Melanocyte of skin (primary cell): ENCODE measurements around a stretch of chr5.

GRCh38 chr5:141639443-141640101 lies 2.8 kb downstream of the RELL2 start:
- CAGE, long polyA plus RNA, 2 experiments: no peak in any of the 2 experiments

- CAGE, long polyA plus RNA, 2 experiments: no peak in any of the 2 experiments
Measured at GRCh38 chr5:141825044-141825632, 53.1 kb downstream of the PCDH1 start.

GRCh38 chr5:141846058-141846436 lies 32.2 kb downstream of the PCDH1 start:
- CAGE, long polyA plus RNA, 2 experiments: no peak in any of the 2 experiments

GRCh38 chr5:141858002-141858502 lies 20.2 kb downstream of the PCDH1 start:
- CAGE, long polyA plus RNA, 2 experiments: no peak in any of the 2 experiments

DNA sequence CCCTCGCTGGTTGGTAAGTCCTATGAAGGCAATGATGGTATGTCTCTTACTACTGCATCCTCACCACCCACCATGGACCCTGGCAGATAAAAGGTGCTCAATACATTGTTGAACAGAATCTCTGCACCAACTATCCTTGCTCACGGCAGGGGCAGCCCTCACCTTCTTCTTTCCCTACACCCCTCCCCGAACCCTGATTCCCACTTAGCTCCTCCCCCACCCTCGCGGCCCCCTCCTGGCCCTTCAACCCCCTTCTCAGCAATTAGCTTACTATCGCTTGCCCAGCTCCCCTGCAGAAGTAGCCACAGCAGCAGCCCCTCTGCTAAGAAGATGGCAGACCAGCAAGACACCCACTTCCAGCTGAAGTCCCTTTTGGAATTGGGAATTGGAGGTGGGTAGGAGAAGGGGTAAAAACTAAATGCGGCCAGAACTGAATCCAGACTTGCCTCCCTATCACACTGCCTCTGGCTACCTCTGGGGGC lies 2.9 kb downstream of the PCDH1 start:
- CAGE, long polyA plus RNA, 2 experiments: no peak in any of the 2 experiments

DNA sequence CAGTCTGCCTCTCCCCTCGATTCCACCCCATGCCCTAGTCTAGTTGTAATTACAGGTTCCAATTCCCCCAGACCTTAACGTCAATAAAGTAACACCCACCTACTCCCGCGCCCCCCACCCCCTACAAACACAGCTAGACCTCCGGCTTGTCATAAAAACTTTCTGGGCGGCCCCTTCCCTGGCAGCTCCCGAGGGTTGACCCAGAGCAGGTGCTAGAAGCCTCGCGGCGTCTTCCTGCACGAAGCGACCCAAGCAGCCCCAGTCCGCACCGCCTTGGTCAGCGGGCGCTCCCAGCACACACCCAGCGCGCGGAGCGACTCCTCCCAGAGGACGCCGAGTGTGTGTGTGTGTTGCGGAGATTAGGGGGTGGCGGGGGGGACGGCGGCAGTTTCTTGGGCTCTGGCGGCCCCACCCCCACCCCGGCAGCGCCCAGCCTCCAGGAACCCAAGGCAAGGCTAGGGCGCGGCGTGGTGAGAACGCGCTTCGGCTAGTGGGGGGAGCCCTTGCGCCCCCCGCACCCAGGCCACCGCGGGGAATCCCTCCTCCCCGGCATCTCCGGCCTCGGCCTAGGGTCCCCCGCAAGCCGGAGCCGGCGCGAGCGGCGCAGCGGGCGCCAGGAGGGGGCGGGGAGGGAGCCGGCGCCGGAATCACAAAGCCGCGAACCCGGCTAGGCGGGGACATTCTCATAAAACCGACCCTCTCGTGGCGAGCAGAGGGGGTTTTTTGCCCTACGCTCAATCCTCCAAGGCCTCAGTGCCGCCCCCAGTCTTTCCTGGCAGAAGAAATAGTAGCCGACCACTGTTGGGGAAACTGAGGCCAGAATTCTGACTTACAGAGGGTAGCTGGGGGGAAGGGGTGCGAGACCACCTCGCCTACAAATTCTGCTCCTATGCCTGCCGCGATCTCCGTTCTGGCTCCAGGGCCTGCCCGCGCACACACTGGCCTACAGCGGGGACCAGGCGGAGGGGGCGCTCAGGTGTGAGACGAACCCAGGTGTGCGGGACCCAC lies 2.1 kb downstream of the PCDH1 start:
- CAGE, long polyA plus RNA, 2 experiments: no peak in any of the 2 experiments

DNA sequence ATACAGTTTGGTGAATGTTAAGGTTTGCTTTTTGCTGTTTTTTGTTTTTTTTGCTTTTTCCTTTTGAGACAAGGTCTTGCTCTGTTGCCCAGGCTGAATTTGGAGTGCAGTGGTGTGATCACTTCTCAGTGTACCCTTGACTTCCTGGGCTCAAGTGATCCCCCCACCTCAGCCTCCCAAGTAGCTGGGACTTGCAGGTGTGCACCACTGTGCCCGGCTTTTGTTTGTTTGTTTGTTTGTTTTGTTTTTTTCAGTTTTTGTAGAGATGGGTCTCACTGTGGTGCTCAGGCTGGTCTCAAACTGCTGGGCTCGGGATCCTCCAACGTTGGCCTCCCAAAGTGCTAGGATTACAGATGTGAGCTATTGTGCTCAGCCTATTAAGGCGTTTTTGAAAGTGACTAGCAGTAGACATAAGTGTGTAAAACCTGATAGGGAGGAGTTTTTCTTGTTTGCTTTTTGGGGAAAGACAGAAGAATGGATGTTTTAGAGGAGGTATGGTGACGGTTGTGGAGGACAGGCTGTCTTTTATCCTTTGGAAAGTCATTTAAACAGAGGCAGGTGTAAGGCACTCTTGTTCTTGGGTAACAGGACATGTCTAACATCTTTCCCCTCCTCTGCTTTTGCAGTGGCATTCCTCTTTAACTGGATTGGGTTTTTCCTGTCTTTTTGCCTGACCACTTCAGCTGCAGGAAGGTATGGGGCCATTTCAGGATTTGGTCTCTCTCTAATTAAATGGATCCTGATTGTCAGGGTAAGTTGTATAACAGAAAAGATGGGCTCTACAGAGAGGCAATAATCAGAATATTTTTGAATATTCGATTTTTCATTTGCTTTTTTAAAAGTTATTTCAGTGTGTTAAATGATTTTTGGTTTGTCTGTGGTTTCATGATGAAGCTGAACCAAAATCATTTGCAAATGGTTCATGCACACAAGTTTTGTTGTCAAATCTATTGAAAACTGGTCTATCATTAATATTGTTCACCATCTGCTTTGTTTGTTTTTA lies 28.8 kb downstream of the NDFIP1 start:
- CAGE, long polyA plus RNA, 2 experiments: no peak in any of the 2 experiments

GRCh38 chr5:142143434-142144217 lies 35.0 kb downstream of the NDFIP1 start:
- CAGE, long polyA plus RNA, 2 experiments: no peak in any of the 2 experiments

- CAGE, long polyA plus RNA, 2 experiments: no peak in any of the 2 experiments
Measured at GRCh38 chr5:142180836-142181403, 72.3 kb downstream of the NDFIP1 start.

DNA sequence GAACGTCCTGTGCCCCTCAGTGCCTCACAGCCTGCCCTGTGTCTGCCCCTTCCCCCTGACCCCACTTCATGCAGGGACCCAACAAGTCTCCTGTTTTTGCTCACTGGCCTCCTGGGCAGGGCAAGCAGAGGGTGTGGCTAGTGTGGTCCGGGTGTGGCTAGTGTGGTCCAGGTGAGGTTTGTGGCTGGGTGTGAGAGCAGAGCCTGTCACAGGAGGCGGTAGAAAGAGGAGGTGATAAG lies 23.4 kb downstream of the SPRY4 start:
- CAGE, long polyA plus RNA, 2 experiments: no peak in any of the 2 experiments

DNA sequence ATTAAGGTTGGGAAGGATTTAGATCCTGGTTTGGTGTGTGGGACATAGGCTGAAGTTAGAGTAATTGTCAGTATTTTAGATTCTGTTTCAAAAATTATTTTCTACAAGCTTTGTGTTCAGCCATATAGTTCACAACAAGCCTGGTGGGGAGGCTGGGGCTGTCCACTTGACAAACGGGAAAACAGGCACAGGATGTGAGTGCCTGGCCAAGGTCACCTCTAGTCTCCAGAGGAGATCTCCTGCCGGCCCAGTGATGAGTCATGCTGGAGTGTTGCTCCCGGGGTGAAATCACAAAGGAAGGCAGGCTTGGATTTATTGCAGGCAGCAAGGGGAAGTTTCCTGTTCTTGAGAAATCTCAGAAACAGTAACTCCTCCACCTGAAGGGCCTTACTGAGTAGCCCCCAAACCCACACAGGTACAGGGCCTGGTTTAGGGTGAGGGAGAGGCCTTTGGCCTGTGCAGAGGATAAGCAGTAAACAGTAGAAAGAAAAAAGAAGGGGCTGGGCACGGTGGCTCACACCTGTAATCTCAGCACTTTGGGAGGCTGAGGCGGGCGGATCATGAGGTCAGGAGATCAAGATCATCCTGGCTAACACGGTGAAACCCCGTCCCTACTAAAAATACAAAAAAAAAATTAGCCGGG lies 38.0 kb upstream of the SPRY4 start:
- CAGE, long polyA plus RNA, 2 experiments: no peak in any of the 2 experiments

DNA sequence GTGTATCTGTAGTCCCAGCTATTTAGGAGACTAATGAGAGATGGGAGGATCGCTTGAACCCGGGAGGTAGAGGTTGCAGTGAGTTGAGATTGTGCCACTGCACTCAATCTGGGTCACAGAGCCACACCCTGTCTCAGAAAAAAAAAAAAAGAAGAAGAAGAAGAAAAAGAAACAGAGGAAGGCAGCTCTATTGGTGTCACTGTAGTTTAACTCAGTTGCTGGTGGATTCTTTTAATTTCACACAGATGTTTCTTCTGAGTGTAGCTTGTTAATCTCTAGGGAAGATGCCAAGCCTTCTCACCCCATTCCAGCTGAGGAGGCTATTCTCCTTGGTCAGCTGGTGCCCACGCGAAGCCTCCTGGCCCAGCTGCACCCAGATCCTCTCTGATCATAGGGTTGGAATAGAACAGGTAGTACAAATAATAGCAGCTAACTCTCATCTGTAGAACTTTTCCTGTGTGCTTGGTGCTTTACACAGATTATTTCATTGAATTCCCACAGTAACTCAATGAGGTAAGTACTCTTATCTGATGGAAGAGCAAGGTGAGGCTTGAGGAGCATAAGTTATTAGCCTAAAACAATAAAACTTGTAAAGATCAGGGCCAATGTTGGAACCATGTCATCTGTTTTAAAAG lies 113.8 kb upstream of the SPRY4 start:
- CAGE, long polyA plus RNA, 2 experiments: no peak in any of the 2 experiments

- CAGE, long polyA plus RNA, 2 experiments: no peak in any of the 2 experiments
Measured at GRCh38 chr5:142712995-142713750, 27.3 kb upstream of the FGF1 start.

DNA sequence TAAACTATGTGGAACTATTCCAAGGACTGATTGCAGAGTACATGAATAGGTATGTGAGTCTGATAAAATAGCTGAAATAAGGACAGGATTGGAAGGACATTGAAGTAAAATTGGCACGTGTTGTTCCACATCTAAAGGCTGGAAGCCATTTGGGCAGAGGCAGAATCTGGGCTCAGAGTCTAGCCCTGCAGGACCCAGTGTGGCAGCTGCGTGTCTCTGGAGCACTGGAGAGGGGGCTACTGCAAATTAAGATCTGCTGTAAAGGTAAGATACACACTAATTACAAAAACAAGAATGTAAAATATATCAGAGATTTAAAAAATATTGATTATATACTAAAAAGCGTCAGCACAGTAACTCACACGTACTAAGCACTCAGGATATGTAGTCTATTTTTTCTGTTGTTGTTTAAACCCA lies 30.2 kb upstream of the FGF1 start:
- CAGE, long polyA plus RNA, 2 experiments: no peak in any of the 2 experiments

GRCh38 chr5:142794081-142794816 lies 24.1 kb downstream of the ARHGAP26 start:
- CAGE, long polyA plus RNA, 2 experiments: no peak in any of the 2 experiments

DNA sequence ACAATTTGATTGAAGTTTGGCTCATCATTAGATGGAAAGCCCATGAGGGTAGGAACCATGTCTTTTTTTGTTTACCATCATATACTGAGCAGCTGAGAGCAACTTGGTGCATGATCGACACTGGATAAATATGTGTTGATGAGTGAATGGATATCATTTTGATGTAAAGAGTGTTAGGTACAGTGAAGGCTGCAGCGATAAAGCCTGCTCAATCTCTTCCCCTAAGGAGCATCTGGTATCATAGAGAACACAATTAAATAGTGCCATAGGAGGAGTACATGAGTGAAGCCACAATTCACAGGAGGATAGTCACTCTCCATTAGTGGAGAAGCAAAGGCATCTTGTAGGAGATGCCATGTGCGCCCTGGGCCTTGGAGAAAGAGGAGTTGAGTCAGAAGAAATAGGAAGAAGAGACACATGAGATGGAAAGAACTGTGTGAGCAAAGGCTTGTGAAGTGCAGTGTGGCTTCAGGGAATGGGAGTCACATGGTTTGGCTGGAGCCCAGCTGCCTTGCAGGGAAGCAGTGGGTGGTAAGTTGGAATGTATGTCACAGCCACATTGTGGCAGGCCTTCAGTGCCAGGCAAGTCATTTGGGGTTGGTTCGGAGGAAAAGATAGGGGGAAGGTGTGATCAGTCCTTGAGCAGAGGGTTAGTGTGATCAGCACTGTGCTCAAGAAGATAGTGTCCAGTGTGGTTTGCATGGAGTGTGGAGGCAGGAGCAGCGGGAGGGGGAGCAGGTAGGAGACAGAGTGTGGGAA lies 46.2 kb downstream of the ARHGAP26 start:
- CAGE, long polyA plus RNA, 2 experiments: no peak in any of the 2 experiments

GRCh38 chr5:142828768-142829160 lies 58.6 kb downstream of the ARHGAP26 start:
- CAGE, long polyA plus RNA, 2 experiments: no peak in any of the 2 experiments

GRCh38 chr5:142910147-142910462 lies 139.9 kb downstream of the ARHGAP26 start:
- CAGE, long polyA plus RNA, 2 experiments: no peak in any of the 2 experiments

DNA sequence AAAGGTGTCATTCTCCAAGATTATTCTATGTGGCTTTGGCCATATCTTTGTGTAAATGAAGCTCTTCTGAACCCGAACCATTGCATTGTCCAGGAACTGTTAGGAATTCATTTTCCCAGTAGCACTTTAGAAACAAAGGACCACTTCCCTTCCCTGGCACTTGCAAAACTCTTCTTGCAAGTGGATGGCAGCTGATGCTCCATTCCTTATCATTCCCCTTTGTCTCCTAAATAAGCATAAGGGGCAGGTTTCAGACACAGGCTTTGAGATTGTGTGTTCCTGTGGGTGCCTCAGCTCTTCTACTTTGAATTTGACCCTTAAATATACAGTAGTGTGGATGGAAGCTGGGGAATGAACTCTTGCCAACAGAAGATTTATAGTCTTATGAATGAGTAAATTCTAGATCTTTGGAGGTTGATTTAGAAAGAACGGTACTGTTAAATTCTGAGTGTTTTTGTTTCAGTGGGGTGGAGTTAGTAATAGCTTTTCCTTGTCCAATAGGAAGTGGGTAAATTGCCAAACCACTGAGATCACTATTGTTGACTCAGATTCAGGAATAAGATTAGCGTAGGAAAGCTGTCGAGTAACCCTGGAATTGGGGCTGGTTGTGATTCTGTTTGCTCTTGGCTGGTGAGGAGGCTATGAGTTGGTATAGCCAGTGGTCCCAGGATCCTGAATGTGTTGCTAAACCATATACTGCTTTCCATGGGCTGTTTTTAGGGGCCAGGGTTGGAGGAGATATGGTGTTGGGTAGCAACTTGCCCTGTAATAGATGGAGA lies 155.5 kb downstream of the ARHGAP26 start:
- CAGE, long polyA plus RNA, 2 experiments: no peak in any of the 2 experiments

GRCh38 chr5:143056797-143057127 lies 286.6 kb downstream of the ARHGAP26 start:
- CAGE, long polyA plus RNA, 2 experiments: no peak in any of the 2 experiments